ENCODE measurements around a stretch of chr7.

DNA sequence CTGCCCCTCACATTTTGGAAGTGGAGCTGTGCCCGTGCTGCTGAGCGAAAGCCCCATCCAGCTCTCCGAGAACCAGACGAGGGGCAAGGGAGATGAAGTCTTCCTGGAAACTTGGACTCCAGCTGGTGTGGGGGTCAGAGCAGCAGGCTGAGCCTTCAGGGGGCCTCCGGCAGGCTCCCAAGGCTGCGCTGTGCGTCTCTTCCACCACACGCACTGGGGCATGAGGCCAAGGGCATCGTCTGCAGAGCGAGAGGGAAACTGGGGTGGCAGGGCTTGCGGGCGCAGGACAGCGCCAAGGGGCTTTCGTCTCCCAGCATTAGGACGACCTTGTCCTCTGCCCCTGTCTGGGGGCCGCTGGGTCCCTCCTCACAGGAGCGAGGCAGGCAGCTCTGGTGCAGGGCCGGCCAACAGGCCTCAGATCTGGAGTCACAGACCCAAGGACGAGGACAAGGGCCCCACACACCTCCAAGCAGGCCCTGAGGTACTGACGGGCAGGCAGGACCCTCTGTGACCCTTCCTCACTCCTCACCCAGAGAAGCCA lies 108.3 kb upstream of the FAM20C start:
- PRO-cap: unidirectional peak, minus-strand start at position 291 of the sequence

DNA sequence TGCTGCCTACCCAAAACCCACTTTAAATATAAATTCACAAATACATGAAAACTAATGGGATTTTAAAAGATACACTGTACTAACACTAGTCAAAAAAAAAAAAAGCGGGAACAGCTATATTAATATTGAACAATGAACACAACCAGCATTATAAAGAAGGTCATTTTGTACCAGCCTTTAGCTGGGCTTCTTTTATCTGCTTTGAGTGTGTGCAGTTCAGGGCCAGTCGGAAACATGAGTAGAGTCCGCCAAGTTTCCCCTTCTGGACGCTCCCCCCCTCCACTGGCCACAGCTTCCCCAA lies 77.3 kb upstream of the FAM20C start:
- PRO-cap: unidirectional peak, minus-strand start at position 236 of the sequence

DNA sequence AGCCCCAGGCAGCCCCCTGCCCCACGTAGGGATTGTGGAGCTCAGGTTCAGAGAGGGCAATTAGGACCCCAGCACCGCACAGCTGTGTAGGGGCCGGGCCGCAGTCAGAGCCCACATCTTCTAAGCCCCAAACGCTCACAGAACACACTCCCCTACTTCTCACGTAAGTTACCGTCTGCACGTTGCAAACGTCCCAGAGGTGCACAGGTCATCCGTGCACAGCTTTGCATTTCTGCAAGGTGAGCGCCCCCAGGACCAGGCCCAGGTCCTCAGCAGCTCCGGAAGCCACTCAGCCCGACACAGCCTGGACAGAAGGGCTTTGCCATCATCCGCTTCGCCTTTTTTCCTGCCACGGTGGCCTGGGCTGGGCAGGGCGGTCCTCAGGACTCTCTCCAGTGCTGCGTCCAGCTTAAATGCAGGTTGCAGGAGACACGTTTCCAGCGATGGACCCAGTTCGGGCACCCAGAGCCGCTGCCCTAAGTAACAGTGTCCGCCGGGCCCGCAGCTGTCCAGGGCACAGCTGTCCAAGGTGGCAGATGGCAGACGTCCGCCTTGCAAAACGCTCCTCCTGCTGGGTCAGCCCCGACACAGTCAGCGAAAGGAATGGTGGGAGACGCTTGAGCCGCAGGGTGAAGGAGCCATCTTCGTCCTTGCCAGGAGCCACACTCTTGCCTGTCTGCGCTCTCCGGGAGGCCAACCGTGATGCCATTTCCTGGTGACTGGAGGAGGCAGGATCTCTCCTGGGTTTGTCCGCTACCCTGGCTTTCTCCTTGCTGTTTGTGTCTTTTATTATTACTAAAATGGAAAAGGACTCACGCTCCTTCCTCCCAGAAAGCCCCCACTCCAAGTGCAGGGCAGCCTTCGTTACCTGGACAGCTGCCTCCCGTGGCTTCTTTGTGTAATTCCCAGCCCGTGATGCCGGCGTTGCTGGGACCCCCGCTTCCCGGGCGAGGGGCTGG lies 37.0 kb upstream of the FOXL3 start:
- PRO-cap: no peak

- PRO-cap: no peak
Measured at GRCh38 chr7:259499-260390, 30.2 kb upstream of the FOXL3 start.

GRCh38 chr7:347718-347945 lies 57.7 kb downstream of the FOXL3 start:
- PRO-cap: no peak

DNA sequence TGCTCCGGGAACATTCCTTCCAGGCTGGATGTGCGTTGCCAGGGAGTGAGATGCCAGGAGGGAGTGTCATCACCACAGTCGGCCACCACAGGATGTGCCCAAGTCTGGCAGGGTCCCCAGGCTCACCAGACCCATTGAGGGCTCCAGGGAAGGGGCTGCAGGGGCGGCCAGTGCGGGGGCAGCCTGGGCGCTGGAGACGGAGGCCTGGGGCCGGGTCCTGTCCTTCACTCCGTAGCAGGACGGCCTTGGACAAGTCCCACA lies 63.9 kb downstream of the FOXL3 start:
- PRO-cap: no peak

DNA sequence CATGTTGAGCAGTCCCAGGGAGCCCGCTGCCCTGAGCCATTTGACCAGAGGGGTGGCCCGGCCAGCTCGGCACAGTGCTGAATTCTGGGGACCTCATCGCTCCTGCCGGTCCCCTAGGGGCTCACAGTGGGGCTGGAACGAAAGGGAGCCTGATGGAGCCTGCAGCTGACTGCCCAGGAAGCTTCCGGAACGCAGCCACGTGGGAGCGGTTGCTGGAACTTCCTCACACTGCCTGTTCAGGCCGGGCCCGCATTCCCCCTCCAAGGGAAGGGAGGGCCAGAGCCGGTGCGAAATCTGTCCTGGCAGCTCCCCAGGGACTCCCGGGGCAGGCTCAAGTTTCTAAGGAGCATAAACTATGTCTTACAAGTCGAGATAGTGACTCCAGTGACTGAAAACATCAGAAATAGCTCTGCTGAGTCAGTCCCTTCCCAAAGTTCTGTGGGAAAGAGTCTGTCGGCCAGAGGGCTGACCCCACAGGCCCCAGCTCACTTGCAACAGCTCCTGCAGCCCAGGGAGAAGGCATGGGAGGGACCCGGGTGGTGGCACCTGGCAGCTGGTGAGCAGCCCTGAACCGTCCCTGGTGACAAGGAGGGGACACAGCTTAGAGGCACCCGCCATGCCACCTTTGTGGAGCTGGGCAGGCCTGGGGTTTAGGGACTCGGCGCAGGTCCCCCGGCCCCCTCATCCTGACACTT lies 47.7 kb downstream of the PDGFA start:
- PRO-cap: no peak

DNA sequence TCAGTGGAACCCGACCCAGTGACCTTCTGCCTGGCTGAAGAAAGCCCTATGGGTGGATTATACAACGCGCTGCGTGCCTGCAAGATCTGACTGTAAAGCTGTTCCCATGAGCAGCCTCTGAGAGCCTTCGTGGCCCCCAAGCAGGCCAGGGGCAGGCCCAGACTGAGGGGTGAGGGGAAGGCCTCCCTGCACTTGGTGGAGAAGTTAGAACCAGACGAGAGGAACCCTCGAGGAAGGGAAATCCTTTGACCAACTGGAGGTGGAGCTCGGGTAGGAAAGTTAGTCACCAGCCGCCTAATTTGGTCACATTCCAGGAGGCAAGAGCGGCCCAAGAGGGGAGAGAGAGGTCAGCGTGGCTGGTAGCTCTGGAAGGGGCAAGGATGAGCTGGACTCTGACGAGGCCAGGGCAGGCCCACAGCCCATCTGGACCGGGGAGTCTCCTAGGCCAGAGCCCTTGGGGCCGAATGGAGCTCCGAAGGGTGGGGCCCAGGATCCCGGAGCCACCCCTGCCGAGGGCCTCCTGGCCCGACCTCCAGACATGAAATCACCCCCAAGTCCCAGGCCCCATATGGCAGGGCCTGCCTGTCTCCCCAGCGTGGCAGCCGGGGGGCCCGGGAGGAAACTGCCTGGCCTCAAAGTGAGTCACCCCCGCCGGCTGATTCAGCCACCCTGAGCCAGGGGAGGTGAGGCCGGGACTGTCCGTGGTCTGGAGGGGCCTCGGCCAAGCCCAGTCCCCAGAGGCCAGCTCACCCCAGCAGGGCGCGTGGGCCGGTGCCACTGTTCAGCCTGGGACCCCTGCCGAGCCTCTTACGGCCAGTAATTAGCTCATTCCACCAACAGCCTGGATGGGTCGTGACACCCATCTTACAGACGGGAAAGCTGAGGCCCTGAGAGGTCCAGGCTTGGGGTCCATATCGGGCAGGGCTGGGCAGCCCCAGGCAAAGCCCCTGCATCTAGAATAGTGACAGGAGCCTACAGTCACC lies 23.4 kb upstream of the PDGFA start:
- PRO-cap: no peak

GRCh38 chr7:557397-558060 lies 37.9 kb upstream of the PDGFA start:
- PRO-cap: no peak

- PRO-cap: no peak
Measured at GRCh38 chr7:561419-562046, 41.9 kb upstream of the PDGFA start.

DNA sequence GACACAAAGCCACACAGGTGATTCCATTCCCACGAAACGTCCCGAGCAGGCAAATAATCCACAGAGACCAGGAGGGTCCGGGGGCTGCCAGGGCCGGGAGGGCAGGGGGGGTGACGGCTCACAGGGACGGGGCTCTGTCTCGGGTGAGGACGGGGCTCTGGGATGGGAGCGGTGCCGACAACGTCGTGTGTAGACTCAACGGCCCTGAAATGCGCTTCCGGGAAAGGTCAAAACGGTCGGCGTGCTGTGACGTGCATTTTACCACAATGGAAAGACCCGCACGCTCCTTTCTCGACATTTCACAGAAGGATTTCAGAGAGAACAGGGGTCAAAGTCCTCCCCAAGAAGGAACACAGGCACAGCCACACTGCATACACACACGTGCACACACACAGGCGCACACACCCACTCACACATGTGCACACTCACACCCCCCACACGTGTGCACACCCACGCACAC lies 63.3 kb upstream of the PDGFA start:
- PRO-cap: no peak

DNA sequence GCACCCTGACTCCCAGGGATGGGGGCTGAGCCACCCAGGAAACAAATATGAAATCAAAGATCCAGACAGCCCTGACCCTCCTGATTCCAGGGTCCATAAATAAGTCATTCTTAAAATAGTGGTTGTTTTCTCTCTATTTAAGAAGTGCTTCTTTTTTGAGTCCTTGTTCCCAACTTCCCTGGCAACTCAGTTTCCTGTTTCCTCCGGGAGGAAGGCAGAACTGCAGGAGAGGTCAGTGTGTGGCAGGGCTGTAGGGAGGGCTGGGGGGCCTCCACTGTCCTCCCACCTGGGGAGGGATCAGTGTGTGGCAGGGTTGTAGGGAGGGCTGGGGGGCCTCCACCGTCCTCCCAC lies 88.7 kb upstream of the PDGFA start:
- PRO-cap: no peak

GRCh38 chr7:674657-675567 lies 51.6 kb upstream of the DNAAF5 start:
- PRO-cap: no peak

- PRO-cap: bidirectional peak, plus-strand start at chr7:711487, minus-strand start at chr7:711479
Measured at GRCh38 chr7:711057-711782, 15.3 kb upstream of the DNAAF5 start.

DNA sequence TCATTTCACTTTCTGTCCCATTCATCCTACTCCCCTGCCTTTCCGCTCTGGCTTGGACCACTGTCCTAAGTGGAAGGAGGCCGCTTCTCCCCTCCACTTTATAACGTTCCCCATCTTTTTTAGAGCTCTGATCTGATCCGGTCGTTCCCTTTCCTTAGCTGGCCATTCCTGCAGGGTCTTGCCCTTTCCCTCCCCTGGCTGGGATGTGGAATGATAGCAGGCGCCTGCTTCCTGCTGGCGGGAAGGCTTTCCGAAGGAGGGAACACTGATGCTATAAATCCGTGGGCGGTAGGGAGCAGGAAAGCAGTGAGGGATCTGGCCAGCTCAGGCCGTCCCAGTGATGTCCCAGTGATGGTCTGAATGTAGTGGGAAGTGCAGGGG lies 914 bp upstream of the PRKAR1B start:
- PRO-cap: no peak

DNA sequence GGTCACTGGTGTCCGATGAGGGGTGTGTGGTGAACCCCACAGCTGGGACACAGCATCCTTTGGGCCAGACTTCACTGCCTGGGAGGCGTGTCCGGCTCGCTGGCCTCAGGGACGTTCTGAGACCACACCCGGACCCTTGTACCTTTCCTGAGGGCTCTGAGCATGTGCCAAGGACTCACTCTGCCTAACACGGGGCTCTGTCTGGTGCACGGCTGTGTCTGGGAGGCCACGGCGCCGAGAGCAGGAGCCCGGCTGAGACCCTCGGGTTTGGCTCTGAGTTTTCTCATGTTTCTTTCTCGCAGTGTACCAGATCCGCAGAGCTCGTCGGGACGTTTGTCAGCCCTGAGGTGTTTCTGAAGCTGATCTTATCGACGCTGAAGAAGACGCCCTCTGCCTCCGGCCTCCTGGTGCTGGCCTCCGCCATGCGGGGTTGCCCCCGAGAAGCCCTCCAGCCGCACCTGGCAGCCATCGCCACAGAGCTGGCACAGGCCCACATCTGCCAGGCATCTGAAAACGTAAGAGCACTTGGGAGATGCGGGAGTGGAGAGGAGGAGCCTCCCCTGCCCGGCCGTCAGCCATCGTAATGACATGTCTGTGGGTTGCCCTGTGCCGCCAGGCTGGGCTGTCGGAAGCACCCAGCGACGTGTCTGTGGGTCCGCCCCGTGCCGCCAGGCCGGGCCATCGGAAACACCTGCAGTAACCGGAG lies 29.6 kb upstream of the PRKAR1B start:
- PRO-cap: no peak

DNA sequence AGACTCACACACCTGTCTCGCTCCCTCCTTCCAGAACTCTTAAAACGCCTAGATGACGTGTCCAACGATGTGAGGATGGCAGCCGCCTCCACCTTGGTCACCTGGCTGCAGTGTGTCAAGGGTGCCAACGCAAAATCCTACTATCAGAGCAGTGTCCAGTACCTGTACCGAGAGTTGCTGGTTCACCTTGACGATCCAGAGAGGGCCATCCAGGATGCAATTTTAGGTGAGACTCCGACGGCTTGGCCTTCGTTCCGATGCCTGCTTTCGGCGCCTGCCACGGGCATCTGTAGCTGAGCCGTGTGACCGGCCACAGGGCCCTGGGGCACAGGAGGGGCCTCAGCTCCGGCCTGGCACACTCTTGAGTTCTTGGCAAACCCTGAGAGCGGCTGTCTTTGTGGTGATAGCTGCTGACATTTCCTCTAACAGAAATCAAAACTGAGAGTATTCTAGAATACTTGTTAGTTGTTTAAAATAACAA lies 52.3 kb upstream of the SUN1 start:
- PRO-cap: no peak

GRCh38 chr7:866762-866923 lies 9.7 kb upstream of the GET4 start:
- PRO-cap: no peak

- PRO-cap: no peak
Measured at GRCh38 chr7:882118-882616, 5.8 kb downstream of the GET4 start.

GRCh38 chr7:893716-894257 lies 17.4 kb downstream of the GET4 start:
- PRO-cap: no peak